Mesenchymal stem cell of Wharton's jelly (primary cell): ENCODE results near the gene TNP1.

GRCh38 chr2:216565555-216565927 is 66.9 kb downstream of the RPL37A start:
- CAGE, long polyA plus RNA: no peak

- CAGE, long polyA plus RNA: no peak
Measured at GRCh38 chr2:216606468-216607105, 26.6 kb upstream of the IGFBP2 start.

GRCh38 chr2:216615407-216616084 is 17.7 kb upstream of the IGFBP2 start:
- CAGE, long polyA plus RNA: no peak

DNA sequence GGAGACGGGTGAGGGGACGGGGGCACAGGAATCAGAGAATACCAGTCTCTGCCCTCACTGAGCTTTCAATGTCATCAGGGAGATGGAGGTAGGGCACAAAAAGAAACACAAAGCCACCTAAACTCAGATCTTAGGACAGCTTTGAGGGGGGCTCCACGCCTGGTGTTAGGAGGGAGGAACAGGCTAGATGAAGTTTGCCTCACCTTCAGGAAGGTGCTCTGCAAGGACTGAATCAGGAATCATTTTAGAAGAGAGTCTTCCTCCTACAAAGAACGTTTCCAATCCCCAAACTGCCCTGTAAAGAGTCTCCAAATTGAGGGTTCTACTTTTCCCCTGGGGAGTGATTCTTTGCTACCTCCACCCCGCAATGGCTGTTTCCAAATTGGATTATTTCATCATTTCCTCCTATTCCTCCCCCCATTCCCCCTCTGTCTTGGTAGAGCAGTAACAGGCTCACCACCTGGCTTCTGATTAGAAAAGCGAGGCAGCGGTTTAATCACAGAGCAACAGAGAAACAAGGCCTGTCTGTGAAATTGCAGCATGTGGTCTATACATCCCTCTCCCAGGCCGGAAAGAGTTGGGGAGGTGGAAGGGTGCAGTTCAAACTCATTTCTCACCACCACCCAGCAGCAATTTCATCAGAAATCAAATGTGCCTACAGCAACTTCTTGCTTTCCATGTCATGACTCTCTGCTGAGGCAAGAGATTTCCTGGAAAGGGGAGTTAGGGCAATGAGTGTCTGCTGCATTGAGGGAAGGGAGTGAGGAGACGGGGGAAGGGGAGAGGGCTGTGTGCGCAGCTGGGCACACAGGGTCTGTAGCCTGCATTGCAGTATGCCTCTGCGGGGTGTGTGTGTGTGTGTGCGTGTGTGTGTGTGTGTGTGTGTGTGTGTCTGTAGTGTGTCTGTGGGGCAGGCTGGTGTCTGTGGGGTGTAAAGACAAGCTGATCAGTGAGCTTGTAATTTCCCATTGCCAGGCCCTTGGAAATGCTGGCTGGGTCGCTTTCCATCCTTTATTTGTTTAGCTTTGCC is 13.8 kb upstream of the IGFBP2 start:
- CAGE, long polyA plus RNA: no peak

DNA sequence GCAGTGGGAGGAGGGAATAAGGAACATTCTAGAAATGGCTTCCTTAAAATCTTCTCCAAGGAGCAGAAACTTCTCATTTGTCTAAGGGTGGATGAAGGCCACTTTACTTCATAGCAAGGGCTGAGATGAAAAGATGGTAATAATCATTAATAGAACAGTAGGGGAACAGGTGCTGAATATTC is 23.9 kb downstream of the IGFBP5 start:
- CAGE, long polyA plus RNA: no peak

GRCh38 chr2:216674571-216674975 is 20.8 kb downstream of the IGFBP5 start:
- CAGE, long polyA plus RNA: no peak

DNA sequence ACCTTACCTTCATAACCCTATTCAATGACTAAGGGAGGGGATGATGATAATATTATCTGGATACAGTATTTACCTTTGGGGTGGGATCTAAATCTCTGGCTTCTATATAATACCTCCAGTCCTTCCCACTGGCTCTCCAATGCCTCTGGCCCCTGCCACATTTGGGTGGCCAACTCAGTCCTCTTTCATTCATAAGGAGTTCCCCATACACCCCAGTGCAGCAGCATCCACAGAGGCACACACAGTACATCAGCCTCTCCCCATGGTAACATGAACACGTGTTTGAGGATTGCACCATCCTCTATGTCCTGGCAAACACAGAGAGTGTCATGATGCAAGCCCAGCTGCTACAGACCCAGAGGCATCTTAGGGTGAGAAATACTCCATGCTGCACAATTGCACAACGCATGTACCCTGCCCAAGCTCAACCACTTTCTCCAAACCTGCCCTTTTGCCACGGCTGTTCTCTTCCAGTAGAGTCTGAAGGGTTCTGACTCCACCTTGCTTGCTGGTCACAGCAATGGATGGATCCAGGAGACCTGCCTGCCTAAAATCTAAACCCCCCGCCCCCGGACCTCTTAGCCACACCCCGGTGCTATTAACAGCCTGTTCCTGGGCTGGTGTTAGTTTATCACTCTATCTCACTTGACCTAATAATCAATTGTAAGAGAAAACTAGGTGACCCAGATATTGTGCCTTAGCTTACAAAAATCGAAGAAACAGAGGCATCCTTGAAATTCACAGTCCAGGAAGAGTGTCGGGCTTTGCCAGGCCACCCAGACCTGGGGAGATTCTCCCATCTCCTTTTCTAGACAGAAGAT is 11.4 kb downstream of the IGFBP5 start:
- CAGE, long polyA plus RNA: no peak

DNA sequence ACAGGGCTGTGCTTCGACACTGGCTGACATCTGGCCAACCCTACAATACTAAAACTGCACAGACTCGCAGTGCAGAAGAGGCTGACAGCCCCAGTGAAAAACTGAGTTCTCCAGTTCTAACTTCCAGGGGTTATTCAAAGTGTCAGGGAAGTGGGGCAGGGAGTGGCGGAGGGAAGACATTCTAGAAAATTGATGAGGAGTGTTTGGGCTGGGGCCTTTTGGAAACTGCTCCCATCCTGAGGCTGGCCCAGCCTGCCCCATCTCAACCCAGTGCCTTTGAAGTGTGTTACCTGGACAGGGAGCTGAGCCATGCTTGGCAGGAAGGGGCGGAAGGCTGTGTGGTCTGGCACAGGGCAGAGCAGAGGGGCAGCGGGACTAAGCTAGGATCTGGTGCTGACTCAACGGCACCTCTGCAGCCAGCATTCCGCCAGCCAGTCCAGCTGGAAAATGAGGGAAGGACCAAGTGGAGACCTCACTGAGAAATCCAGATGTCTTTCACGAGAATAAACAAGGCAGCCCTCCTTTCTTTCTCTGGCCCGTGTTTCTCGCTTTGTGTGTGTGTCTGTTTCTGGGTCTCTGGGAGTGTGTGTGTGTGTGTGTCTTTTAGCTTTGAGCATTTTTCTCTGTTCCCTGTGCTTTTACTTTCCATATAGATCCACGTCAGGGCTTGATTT is 15.5 kb upstream of the IGFBP5 start:
- CAGE, long polyA plus RNA: no peak

DNA sequence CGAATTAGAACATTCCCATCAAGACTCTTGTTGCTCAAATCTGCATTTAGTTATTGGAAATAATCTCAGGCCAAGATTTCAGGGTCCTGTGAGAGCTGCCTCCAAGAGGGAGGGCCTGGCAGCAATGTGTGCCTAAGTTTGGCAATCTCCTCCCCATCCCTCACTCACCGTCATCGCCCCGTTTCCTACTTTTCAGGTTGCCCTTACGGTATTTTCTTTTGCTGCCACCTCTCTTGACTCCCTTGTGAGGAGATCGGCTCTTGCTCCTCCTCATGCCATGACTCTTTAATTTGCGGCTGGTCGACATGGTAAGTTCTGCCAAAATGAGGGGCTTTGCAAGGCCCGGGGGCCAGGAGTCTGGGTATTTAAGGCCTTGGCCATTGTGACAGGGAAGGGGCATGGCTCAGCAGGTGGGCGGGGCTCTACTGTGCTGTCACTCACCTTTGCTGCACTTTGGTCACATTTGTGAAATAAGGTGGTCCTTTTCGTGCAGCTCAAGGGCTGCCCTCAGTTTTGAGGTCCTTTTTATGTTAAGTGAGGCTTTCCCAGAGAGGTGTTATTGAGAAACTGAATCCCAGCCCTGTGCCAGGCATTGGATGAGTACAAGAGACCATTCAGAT is at the start of gene TNP1:
TSS of gene TNP1 (minus strand) at position 337 of the 620 bp plus-strand sequence.
- CAGE, long polyA plus RNA: no peak

GRCh38 chr2:217048546-217049107 is 188.8 kb upstream of the TNP1 start:
- CAGE, long polyA plus RNA: no peak

DNA sequence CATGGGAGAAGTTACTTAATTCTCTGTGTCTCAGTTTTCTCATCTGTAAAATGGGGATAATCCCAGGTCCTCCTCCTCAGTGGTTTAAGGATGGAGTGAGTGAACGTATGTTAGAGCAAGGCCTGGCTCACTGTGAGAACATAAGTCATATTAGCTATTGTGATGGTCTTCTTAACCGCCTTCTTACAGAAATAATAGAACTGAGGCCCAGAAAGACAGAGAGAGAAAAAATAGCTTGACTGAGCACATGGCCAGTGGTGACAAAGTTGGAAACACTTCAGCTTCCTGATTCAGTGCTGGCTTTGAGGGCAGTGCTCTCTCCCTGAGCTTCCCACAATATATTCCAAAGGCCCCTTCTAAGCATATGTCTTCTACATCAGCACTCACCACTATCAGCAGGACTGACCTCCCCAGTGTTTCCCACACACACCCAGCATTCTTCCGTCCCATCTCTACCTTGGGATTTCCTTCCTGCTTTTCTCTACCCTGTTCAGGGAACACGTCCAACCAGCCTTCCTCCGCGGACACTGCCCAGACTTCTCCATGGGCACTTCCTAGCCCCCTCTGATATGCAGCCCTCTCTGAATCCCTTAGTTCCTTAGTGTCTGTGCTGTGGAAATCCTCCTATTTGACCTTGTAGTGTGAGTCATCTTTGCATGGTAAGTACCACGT is 215.0 kb upstream of the TNP1 start:
- CAGE, long polyA plus RNA: no peak

GRCh38 chr2:217247372-217248007 is 387.6 kb upstream of the TNP1 start:
- CAGE, long polyA plus RNA: no peak

- CAGE, long polyA plus RNA: no peak
Measured at GRCh38 chr2:217249854-217250121, 389.9 kb upstream of the TNP1 start.

DNA sequence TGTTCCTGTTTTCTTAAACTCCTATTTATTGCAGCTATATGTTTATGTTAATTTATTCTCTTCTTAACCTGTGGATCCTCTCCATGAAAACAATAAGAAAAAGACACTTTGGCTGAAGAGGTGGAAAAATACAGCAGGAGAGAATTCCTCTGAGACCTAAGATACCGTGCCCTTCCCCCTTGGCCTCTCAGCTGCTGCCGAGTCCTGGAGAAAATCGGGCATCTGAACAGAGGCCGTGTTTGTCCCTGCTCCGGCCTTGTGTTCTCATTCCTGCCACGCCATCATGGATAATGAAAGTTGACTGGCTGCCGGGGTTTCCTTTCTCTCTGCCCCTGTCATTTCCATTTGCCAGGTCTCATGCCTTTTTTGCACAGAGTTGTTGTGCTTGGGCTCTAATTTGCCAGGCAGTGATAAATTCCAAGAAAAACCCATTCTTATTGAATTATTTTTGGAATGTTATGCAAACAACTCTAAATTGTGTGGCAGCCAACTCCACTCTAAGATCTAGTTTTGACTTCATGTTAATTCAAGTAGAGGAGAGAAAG is 496.9 kb upstream of the TNP1 start:
- CAGE, long polyA plus RNA: no peak

DNA sequence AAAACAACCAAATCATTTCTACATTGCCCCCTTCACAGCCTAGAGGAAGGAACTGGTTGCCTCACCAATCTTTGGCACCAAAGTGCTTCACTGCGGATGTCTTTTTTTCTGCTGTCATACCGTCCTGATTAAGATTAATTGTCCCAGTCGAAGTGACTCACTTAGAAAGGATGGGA is 500.9 kb upstream of the TNP1 start:
- CAGE, long polyA plus RNA: no peak

GRCh38 chr2:217419129-217419690 is 559.3 kb upstream of the TNP1 start:
- CAGE, long polyA plus RNA: no peak

GRCh38 chr2:217555457-217555743 is 447.4 kb downstream of the TNS1 start:
- CAGE, long polyA plus RNA: no peak

GRCh38 chr2:217735922-217736434 is 266.8 kb downstream of the TNS1 start:
- CAGE, long polyA plus RNA: no peak

DNA sequence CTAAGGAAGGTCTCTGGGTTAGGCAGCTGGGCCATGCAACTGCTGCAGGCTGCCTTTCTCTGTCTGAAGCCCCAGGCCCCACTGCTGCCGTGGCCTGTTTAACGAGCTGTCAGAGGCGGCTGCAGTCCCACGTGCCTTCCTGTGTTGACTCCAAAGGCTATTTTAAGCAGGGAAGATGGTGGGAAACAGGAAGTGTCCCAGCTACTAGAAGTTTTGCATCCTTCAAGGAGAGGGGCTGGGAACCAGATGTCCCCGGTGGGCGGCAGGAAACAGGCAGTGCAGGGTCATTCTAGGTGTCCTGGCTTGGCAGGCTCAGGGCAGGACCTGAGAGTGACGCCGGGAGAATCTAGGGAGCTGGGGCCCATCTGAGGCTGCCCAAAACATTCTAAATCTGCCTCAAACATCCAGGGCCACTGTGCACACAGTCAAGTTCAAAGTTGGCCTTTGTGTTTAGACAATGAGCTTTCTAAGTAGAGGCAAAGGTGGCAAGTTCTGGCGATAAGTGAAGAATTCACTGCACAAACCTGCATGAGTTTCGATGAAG is 186.2 kb downstream of the TNS1 start:
- CAGE, long polyA plus RNA: no peak

DNA sequence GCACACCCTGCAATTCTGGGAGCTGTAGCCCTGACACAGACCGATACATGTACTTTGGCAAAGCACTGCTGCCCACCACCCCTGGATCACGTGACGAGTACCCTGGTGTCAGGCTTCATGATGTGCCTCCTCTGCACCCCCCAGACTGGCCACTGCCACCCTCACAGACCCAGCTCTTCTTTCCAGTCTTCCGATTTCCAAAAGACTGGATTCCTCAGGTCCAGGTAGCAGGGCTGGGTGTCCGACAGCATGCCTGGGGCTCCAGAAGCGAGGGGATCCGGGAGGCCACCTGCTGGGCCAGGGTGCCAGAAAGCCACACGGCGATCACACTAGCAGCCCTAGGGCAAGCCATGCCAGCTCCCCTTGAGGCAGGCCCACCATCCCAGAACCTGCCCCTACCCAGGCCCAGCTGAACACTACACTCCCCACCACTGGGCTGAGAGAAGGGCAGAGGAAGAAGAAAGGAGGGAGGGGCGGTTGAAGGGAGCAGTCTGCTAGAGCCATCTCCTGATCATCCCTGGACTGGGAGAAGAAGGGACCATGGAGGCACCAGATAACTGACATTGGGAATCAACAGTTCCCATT is 163.1 kb downstream of the TNS1 start:
- CAGE, long polyA plus RNA: no peak